ENCODE measurements around a stretch of chr9.

GRCh38 chr9:134136917-134137456 is 1.1 kb downstream of the WDR5 start:
- RRBS: no CpG with 5 or more reads among the region's 16 CpGs

DNA sequence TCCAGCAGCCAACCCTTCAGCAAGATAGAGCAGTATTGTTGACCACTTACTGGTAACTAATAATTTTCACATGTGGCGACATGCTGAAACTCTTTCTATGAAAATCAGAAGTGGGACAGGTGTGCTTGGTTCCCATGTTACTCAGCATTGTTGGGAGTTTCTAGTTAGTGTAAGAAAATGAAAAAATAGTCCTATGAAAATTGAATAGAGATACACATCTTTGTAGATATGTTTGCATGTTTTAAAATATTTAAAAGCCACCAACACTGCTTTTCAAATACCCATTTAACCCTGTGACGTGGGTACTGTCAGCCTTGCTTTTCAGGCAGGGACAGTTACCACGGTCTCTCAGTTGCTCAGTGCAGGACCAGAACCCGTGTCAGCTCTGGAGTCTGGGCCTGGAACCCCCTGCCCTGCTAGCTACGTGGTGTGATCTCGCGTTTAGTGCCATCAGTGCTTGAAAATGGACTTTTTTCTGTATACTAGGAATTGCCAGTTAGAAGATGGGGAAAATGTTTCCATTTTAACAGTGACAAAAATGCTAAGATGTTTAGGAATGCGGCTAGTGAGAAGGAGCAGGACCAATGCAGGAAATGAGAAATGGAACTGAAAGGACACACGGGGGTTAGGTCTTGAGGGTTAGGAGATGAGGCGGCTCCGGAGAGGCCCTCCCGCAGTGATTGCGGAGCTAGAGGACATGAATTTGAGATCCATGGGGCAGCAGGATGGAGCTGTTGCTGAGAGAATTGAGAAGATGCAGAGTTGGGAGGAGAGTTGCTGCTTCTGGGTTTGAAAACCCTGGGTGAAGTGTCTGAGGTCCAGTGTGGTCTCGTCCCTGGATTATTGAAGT is 14.7 kb downstream of the WDR5 start:
- RRBS: no CpG with 5 or more reads among the region's 14 CpGs

- RRBS: no CpG with 5 or more reads among the region's 30 CpGs
Observed at GRCh38 chr9:134175908-134176644, 40.2 kb downstream of the WDR5 start.

GRCh38 chr9:134189043-134190059 is 53.5 kb downstream of the WDR5 start:
- RRBS: no CpG with 5 or more reads among the region's 33 CpGs

DNA sequence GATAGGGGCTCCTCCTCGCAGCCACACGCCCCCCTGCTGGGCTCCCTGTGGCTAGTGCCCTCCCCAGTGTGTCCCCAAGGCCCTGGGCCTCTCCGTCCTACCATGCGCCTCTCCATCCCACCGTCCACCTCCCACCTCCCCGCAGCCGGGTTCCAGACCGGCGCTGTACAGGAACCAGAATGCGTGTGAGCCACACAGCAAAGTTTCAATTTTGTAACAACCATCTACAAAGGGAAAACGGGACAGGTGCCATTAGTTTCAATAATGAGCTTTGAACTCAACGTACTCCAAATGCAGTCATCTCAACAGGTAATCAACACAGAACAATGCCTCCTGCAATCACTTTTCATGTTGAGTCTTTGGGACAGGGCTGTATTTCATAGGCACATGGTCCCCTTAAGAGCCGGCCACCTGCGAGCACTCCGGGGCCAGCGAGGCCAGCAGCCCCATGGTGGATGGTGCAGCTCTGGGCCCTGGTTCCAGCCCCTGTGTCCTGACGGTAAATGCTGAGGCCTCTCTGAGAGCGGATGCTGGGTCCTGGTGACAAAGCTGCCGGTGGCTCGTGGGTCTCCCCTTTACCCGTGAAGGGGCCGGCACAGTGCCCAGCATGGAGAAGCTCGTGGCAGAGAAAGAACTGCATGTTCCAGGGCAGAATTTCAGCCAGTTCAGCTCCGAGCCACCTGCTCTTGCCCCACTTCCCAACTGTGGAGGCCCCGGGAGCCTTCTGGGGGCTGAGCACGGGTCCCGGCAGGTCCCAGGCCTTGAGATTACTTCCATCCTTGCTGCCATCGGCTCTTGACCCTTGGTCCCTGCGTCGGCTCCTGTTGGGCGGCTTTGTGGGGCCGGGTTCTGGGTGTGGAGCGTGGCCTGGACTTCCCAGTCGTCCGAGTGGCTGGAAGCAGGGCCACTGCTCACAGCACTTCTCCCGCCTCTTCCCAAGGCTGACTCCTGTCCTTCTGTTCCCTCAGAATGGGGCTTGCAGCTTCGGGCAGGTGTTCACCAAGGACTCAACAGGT is 54.5 kb downstream of the WDR5 start:
- RRBS: no CpG with 5 or more reads among the region's 37 CpGs

DNA sequence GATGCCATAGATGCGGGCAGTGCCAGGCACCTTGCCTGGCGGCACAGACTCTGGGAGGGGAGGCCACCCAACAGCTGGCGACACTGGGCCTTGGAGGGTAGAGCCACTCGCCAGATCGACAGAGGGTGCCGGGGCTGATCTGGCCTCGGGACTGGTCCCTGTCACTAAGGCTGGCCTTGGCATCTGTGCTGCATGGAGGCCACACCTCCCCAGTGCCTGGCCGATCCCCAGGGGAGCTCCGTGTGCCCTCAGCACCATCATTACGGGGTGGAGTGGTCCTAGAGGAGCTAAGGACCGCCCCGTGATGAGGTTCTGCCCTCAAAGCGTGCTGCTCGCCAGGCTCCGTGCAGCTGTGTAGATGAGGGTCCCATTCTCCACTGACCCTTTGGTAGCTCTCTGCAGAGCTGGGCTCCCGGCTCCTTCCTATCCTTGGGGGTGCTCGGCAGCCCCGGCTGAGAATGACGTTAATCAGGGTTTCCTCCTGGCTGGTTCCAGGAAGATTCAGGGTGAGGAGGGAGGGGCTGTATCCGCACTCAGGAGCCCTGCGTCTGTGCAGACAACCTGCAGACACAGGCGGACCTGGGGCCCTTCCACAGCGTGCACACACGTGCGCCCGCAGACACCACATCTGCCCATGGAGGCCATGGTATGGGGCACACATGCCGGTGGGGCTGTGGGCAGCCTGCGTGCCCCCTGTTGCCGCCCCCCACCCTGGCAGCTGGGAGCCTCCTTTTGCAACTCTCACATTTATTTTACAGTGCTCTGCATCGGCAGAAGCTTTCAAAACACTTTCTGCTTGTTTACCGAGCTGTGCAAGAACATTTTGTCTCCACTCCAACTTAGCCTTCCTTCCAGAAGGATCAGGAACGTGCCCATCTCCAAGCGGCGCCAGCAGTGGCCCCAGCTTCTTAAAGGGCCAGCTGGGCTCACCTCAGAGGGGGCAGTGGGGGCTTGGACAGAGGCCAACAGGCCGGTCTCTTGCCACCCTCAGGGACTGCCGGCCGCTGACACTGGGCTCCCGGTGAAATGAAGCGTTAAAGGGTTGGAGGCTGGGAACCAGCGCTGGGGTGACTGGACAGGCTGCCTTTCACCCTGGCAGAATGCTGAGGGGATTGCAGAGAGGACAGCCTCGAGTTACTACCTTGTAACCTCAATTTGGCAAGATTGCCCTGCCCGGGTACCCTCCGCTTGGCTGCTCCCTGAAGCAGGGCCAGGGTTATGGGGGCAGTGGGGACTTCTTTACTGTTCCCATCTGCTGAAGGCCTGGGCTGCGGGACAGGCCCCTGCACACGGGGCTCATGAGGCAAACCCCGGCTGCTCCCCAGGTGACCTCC is 95.2 kb downstream of the WDR5 start:
- RRBS: no CpG with 5 or more reads among the region's 46 CpGs

DNA sequence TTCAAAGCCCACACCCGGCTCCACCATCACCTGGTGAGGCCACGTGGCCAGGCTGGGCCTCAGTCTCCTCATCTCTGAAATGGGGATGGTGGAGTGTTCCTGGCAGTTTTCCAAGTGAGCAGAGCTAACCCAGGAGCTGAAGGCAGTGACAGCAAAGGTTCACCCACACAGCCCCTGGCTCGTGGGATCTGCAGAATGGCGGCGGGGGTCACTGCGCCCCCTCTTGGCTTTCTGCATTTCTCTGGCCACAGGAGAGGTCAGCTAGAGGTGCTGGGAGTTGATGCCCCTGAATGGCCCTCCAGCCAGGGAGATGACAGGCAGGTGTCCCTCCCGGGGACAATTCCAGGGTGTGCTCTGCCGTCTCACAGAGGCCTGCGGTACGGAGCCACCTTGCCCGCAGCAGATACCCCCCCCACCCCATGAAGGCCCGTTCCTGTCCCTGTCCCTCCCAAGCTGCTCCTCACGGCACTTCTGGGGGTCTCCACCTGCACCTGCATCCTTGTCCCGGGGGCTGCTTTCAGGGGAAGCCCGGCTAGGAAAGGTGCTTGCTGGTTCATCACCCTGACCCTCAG is 61.8 kb upstream of the RXRA start:
- RRBS: 63% methylated on average over 1 of the region's 15 CpGs

GRCh38 chr9:134282955-134283611 is 43.2 kb upstream of the RXRA start:
- RRBS: no CpG with 5 or more reads among the region's 28 CpGs

- RRBS: no CpG with 5 or more reads among the region's 23 CpGs
Observed at GRCh38 chr9:134331284-134331943, 5.2 kb downstream of the RXRA start.

- RRBS: no CpG with 5 or more reads among the region's 6 CpGs
Observed at GRCh38 chr9:134334970-134335648, 8.9 kb downstream of the RXRA start.

DNA sequence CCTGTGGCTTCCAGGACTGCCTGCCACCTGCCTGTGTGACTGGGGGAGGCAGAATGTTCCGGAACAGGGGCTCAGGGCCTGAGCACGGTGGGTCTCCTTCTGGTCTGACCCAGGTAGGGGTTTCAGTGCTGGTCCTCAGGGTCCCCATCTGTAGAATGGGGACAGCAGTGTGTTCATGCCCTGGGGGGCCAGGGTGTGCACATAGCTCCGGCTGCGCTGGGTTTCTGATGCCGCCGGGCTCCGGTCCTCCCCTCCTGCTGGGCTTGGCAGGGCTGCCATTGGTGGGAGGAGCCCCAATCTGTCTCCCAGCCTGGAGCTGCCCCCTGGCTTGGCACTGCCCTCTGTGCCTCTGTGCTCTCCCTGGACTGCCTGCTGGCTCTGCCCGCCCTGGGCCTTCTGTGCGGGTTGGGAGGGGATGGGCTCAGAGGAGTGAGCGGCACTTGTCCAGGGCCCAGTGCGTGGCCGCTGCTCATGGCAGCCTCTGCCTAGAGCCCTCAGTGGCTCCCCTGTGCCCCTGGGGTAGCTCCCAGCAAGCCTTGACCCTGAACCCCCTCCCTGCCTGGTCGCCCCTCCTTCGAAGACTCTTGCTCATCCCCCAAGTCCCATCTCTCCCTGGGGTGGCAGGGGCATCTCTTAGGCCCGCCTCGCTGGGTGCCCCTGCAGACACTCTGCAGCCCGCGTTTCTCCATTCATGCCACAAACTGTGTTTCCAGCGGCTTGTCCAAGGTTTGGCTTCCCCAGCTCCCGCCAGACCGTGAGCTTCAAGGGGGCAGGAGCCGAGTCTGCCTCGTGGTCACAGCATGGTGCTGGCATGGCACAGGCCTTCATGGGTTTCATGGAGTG is 35.7 kb downstream of the RXRA start:
- RRBS: no CpG with 5 or more reads among the region's 23 CpGs

- RRBS: no CpG with 5 or more reads among the region's 26 CpGs
Observed at GRCh38 chr9:134369645-134370430, 43.6 kb downstream of the RXRA start.

DNA sequence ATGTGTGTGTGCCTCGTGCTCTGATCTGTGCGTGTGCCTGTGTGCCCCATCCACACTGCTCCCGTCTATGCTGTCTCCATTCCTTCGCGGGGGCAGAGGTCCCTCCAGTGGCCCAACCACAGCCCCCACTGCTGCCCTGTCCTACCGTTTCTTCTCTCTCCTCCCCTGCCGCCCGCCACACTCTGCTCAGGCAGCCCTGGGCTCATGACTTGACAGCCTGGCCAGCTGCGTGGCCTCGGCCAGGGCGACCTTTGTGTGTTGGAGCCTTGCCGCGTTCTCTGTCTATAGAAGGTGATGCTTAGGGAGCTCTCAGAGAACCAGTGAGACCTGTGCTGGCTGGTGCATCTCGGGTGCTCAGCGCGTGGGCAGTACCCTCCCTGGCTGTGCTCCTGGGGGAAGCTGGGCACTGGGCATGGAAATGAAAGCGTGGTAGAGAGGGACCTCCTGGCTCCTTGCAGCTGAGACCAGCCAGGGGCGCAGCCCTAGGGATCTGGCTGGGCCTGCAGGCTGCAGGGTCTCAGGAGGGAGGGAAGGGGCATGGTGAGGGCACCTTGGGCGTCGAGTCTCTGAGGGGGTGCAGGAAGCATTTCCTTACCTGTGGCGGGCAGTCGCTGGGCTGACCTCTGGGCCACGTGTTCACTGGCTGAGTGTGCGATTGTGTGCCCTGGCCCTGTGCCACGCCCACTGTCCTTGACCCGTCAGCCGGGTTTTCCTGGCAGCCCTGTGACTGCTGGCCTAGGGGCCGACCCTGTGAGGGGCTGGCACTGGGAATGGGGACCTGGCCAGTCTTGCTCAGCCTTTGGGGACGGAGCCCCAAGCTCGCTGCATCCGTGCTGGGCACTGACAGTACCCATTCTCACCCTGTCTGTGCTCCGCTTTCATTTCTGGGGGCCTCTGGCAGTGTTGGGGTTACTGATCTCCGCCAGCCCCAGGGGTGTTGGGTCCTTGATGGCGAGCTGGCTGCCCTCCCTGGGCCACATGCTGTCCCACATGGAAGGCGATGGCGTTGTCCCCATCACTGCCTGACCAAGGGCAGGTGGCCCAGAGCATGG is 50.4 kb downstream of the RXRA start:
- RRBS: no CpG with 5 or more reads among the region's 36 CpGs

DNA sequence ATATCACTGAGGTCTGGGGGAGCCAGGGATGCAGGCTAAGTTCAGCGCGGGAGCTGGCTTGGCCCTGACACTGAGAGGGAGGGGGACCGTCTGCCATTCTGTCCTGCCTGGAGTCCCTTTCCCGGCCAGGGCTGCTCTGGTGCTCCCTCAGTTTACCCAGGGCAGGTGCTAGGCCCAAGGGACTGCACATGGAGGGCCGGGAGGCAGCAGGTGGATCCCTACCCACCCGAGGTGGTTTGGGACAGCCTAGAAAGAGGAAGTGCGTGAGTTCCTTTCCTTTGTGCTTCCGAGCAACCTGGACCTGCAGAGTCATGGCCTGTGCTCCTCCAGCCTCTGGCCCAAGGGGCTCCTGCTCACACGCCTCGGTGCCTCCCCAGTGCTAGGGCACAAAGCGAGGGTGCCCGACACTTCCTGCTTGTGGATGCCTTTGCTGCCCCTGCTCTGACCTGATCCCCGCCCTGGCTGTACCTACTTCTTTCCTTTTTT is 79.2 kb downstream of the RXRA start:
- RRBS: 7% methylated on average over 2 of the region's 13 CpGs

GRCh38 chr9:134412821-134413328 is 86.6 kb downstream of the RXRA start:
- RRBS: no CpG with 5 or more reads among the region's 10 CpGs

GRCh38 chr9:134416873-134417512 is 90.7 kb downstream of the RXRA start:
- RRBS: 96% methylated on average over 4 of the region's 23 CpGs

GRCh38 chr9:134428968-134429579 is 102.8 kb downstream of the RXRA start:
- RRBS: 94% methylated on average over 10 of the region's 24 CpGs

DNA sequence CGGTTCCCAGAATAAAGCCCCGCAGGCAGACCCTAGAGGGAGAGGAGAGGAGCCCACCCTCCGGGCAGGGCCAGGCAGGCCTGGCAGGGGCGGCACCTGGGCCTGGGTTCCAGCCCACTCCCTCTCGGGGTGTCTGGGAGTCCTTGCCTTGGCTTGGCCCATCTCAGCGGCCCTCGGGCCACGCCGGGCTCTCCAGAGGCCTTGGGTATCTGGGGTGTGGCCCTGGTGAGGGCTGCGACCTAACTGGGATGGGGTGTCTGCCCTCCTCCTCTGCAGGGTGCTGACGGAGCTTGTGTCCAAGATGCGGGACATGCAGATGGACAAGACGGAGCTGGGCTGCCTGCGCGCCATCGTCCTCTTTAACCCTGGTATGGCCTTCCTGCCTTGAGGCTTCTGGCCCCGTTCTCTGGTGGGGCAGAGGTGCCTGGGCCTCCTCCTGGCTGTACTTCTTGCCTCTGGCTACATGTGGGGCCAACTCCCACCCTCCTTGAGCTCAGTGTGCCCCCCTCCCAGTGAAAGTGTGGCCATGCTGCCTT is 105.4 kb downstream of the RXRA start:
- RRBS: no CpG with 5 or more reads among the region's 17 CpGs

GRCh38 chr9:134441744-134442639 is 115.7 kb downstream of the RXRA start:
- RRBS: no CpG with 5 or more reads among the region's 26 CpGs

DNA sequence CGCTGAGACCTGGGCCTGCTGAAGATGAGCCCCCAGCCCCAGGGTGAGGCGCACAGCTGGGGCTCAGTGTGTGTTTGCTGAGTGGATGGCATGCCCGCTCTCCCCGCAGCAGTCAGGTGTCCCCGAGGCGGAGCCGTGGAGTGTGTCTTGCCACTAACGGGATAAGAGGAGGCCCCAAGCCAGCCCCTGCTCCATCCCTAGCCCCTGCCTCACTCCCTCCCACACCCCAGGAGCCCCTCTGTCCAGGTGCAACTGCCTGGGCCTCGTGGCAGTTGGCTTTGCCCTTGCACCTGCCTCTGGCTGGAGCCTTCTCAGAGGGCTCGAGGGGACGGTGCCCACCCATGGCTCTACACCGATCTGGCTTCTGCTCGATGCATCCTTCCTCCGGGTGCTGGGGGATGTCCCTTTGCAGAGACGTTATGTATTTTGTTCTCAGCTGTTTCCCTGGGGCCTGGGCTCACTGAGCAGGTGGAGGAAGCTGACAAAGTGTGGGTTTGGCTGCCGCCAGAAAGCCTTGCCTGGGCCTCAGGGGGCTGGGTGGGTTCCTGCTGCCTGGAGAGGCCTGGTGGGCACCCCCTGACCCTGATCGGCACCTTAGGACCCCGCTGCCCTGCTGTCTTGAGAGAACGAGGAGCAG is 148.6 kb downstream of the RXRA start:
- RRBS: no CpG with 5 or more reads among the region's 19 CpGs